UCH-1 (cell line): ENCODE results near the gene PKP1.

- RRBS = no CpG with 5 or more reads among the region's 3 CpGs
Observed at GRCh38 chr1:198265015-198265701, 108.4 kb downstream of the NEK7 start.

DNA sequence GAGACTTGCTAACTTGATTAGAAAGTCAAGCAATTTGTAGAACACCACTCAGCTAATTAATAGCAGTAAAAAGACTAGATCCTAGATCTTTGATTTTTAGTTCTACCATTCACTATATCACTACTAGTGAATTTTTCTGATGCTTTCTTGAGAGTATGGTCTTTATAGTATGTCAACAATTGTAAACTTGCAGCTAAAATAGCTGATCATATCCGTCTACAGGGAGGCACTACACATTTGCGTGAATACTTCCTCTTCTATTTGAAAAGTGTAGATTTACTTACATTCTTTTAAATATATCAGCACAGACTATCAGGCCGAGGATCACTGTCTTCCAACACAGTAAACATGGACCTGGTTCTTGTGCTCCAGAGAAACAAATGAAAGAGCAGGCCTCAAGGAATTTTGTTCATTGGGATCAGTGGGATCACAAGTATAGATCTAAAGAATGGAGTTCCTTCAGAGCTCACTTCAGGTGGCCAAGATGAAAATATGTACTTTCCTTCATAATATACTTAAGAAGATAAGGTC is 18.6 kb upstream of the PTPRC start:
- RRBS = no CpG with 5 or more reads among the region's 3 CpGs

- RRBS = no CpG with 5 or more reads among the region's 4 CpGs
Observed at GRCh38 chr1:198642338-198642684, 3.5 kb downstream of the PTPRC start.

DNA sequence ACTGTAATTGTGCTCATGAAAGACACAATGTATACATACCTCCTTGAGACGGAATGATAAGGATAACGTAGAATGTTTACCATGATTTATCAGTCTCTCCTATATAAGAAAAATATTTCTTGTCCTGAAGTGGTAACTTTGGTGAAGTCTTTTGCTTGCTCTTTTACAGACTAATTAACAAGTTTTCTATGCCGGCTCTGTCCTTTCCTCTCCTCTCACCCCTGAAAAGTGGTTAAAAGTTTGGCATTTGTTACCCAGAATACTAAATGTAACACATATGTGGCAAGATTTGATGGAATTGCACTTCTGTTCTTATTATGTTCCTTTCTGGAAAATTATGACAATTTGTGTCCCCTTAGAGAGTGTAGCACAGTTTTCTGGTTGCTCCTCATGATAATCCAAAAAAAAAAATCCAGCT is 19.6 kb downstream of the PTPRC start:
- RRBS = no CpG with 5 or more reads among the region's 3 CpGs

DNA sequence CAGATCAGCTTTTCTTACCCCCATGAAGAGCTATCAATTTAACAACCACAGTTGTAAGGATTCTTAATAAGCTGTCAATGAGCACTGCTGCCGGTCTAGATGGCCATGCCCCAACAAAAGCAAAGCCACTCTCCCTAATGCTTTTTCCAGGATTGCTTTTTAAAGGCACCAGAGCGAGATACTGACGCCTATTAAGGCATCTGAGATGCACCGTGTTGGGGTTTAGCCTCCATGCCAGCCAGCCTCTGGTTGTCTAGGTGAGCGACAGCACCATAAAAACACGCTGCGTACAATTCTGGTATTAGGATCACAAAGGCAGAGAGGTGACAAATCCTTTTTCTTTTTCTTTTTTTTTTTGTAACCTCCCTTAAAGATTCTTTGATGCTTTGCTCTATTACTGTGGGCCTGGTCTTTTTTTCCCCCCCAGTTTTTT is 39.6 kb downstream of the PTPRC start:
- RRBS = no CpG with 5 or more reads among the region's 7 CpGs

DNA sequence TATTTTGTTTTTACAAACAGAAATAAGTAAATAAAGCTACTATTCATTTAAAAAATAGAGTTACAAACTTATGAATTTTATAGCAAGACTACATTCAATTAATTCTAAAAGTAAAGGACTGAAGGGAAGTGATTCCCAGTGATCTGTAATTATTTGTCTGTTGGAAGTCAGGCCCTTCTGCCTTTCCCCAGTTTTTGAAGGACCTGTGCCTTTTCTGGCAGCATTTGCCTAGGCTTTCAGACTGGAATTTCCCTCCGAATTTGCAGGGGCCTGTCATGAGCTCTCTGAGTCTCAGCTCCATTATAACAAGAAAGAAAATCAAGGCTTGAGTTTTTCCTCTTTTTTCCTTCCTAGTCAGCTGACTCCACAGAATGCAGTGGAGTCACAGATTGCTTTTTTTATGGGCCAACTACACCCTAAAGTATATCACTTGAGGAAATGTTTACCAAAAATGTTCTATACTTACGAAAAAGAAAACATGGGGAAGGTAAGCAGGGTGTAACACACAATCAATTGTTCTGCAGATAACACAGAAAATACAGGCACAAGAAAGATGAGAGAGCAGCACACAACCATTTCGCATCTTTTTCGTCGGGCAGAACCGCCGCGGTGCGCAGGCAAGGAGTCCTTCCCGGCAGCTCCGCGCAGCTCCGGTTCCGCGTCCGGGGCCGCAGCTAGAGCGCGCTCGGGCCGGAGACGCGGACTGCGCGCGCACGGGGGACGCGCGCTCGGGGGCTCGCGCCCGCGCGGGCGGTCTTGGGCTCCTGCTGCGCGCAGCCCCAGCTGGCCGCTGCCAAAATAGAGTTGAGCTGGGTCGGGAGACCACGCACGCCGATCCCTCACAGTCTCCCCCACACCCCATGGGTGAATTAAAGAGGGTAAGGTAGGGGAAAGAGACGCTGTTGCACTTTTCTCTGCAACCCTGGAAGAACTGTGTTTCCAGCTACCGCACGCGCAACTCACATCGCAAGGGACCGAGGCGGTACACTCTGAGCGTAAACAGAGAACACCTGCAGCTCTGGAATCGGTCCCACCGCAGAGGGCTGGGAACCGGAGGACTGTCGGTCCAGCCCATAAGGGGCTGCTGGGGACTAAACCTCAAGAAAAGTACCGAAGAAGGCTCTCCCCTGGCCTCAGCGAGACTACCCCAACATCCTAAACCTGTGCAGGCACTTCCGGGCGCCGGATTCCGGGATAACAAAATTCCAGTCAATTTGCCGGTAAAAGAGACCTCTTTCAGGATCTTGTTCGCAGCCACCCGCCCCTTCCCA is 1.4 kb downstream of the NR5A2 start:
- RRBS = no CpG with 5 or more reads among the region's 65 CpGs

- RRBS = no CpG with 5 or more reads among the region's 20 CpGs
Observed at GRCh38 chr1:200038455-200038811, 10.9 kb downstream of the NR5A2 start.

- RRBS = no CpG with 5 or more reads among the region's 7 CpGs
Observed at GRCh38 chr1:200127941-200128477, 100.5 kb downstream of the NR5A2 start.

DNA sequence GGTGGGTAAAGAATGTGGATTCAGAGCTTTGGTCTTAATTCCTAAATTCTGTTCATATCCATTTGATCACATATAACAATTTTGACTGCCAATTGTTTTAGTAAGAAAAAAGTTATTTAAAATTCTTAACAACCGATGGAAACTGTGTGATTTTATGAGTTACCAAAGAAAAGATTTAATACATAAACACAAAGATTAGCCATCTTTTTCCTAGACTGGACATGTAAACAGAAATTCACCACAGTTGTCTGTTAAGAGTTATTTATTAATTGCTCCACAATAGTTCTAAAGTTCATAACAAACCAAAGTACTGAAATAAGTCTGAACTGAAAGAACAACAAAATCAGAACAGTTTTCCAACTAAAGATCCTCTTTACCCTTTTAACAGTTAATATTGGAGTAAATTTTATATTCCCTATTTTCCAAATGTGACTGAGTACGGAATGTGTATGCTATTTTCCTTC is 8.6 kb downstream of the ZNF281 start:
- RRBS = no CpG with 5 or more reads among the region's 2 CpGs

DNA sequence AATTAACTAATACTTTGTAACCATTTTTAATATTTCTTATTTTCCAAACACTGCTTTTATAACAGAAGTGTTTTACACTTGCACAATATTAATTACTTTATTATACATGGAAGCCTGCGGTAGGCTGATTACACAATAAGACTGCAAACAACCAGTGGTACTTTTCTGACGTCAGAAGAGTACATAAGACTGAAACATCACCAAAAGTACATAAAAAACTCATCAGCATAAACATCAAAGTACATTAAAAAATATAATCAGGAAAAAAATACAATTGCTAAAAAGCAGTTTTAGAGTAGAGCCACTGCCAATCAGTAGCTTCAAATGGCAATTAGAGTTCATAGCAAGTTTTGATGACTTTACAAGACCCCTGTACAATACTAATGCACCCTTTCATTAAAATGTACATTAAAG is 4.5 kb downstream of the ZNF281 start:
- RRBS = no CpG with 5 or more reads among the region's 2 CpGs

- RRBS = no CpG with 5 or more reads among the region's 4 CpGs
Observed at GRCh38 chr1:200639904-200640383, 19.4 kb upstream of the KIF14 start.

DNA sequence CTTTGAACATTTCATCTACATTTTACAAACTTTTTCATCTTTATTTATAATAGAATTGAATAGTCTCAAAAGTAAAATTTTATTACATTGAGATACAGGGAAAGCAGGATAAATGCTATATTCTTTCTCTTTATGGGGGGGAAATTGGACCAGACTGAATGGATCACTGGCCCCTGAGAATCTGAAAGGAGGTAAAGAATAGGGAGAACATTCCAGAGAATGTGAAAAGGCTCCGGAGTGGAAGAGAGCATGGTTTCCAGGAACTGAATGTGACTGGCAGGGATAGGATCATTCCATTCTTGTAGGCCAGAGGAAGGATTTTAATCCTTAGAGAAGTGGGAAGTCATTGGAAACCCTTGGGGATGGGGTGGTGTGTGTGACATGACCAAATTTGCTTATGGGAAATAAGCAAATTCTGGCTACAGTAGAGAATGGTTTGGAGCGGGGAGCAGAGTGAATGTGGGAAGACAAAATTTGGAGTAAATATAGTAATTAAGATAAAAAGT is 11.0 kb downstream of the CAMSAP2 start:
- RRBS = no CpG with 5 or more reads among the region's 2 CpGs

DNA sequence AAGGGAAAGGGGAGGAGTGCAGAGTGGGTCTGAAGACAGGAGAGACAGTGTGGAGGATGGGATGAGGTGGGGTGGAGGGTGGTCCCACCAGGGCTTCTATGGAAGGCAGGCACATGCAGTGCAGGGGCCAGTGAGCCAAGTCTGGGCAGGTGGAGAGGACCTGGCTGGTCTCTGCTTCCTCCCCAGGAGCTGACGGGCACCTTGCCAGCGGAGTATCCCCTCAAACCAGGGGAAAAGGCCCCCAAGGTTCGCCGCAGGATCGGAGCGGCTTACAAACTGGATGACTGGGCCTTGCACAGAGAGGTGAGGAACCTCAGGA is 5.2 kb downstream of the INAVA start:
- RRBS = no CpG with 5 or more reads among the region's 6 CpGs

DNA sequence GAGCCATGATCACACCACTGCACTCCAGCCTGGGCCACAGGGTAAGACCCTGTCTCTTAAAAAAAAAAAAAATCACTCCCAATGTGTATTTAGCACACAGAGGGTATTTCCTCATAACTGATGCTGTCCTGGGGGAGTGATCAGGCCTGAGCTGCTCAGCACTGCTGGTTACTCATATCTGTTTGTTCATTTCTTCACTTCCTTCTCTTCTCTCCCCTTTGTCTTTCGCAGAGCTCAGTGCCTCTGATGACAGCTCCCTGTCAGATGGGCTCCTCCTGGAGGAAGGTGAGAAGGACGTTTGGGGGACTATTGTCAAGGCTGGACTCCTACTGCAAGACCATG is 12.9 kb downstream of the INAVA start:
- RRBS = no CpG with 5 or more reads among the region's 2 CpGs

DNA sequence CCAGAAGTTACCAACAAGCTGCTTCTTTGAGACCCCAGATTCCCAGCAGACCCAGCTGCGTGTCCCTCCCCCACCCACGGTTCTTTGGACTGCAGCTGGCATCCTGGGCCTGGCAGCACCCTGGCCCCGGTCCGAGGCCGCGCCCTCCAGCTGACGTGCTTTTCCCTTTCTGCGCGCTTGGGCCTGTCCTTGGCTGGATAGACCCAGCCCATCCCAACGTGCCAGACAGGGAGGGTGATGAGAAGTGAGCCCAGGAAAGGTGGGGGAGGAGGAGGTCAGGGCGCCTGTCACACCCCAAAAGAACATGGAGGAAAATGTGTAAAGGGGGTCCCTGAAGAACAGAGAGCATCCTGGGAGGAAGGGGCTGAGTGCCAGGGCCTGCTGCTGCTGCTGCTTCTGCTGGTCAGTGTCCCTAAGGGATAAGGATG is 18.3 kb downstream of the INAVA start:
- RRBS = no CpG with 5 or more reads among the region's 11 CpGs

- RRBS = 4% methylated on average over 8 of the region's 14 CpGs
Observed at GRCh38 chr1:201153385-201154127, 718 bp downstream of the TMEM9 start.

DNA sequence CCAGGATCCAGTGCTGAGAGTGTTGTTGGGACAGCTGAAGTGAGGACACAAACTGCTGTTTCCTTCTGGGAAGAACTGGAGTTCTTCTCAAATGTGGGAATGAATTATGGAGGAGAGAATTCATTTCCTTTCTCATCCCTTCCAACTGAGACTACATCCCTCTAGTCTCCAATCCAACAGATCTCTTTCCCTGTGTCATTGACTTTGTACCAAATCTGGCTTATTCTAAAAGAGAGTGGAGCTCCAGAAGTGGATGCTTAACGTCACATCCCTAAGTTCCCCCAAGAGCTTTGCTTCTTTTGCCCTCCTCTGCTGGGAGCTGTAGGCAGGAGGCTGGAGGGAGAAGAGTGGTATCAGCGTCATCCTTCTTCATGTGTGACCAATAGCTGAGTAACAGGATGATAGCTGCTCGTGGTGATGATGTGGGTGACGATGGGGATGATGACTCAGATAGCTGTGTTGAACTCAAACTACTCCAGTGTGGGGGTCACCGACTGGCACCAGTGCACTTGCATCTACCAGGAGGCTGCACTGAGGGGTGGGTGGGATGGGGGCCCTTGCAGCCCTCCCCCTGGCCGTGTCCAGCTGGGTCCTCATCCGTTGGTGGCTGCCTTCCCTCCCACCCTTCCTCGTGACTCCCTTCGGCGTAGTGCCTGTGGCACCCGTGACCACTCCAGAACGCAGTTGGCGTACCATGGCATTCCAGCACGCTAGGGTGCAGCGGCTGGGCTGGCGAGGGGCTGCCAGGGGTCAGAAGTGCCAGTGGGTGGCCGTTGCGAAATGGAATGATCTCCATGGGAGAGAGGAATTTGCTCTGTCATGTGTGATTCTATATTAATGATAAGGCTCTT is 1.0 kb downstream of the IGFN1 start:
- RRBS = no CpG with 5 or more reads among the region's 18 CpGs

DNA sequence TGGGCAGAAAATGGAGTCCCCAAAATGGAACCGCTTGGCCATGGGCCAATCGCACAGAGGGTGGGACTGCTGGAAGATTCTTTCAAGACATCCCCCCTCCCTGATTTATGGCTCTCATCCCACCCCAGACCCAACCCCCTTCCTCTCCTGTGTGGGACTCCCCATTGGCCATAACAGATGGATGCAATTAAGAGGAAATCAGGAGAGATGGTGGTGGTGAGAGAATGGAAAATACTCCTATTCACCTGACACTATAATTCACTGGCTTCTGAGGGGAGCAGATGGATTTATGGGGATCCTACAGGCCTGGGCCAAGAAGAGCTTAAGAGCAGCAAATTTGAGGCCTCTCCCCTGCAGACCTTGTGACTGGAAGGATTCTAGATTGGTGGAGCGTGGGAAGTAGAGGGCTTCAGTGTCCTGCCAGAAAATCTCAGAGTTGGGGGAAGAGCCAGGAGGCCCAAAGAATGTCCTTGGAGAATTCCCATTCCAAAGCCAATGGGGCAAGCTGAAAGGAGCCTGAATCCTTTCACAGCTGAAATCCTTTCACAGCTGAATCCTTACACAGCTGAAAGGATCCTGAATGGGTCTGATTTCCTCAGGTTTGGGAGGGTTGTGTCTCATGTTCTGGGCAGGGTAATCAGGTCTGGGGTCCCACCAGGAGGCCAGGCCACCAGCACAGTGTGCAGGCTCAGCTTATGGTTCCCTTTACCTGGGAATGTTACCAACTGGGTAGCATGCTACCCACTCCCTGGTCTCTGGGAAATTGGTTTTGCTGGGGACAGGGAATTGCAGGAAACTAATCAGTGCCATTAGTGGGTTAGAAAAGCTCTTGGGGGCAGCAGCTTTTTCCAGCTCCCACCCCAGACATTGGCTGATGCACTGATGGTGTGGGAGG is 1.9 kb downstream of the IGFN1 start:
- RRBS = no CpG with 5 or more reads among the region's 3 CpGs

DNA sequence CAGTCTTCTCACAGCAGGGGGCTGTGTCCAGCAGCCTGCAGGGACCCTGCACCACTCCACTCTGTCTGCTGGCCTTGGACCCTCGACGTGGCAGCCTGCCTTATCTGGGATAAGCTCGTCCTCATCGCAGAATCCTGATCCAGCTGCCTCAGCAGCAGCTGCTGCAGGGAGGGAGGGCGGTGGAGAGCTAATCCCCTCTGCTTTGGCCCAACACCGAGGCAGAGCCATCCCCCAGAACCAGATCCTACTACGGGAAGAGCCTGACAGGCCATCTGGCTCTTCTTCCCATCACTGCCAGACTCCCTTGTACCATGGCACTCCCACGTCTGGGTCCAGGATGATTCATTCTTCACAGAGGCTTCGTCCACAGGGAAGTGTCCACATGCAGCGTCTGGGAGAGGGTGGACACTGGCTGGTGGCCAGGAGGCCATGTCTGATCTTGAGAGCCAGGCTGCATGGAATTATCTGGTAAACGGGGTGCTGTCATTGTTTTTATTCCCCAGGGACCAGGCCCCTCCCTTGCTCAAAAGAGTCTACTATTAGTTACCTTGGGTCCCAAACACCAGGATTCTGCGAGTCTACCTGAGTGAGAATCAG is 14.7 kb upstream of the PKP1 start:
- RRBS = no CpG with 5 or more reads among the region's 12 CpGs

DNA sequence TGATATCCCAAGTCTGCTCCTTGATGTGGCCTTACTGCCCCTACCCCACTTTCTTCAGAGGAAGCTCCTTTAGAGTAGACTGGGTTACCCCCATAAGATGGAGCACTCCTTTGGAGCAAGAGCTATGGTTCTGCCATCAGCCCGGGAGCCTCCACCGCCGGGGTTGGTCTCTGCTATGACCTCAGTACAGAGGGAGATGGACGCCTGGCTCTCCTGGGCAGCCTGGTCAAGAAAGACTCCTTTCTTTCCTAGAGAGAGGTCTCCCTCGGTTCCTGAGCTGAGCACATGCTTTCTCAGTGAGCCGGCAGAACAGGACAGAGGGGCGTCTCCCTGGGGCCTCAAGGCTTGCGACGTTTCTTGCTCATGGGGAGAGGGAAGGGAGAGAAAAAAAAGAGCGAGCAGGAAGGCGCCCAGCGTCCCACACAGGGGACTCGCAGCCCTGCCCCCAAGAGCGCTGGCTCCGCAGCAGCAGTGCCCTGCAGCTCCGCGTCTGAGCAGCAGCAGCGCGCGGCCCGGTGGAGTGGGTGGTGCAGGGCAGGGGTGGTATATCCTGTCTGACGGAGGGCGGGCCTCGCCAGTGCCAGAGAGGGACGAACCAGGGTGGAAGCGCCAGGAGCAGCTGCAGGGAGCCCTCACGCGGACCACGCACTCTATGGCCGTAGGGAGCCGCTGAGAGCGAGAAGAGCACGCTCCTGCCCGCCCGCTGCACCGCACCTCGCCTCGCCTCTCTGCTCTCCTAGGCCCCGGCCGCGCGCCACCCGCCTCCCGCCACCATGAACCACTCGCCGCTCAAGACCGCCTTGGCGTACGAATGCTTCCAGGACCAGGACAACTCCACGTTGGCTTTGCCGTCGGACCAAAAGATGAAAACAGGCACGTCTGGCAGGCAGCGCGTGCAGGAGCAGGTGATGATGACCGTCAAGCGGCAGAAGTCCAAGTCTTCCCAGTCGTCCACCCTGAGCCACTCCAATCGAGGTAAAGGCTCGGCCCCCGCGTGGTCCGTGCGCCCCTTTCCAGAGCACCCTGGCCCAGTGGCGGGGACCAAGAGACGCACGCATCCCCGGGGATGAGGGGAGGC is at the start of gene PKP1:
TSS of gene PKP1 (plus strand) at position 577 of the 1,078 bp plus-strand sequence.
- RRBS = no CpG with 5 or more reads among the region's 68 CpGs